Ishikawa (cell line): ENCODE measurements around a stretch of chr21.

GRCh38 chr21:33657171-33657609 is 14.9 kb downstream of the ITSN1 start:
- RRBS = no CpG with 5 or more reads among the region's 6 CpGs

- RRBS = no CpG with 5 or more reads among the region's 4 CpGs
Measured at GRCh38 chr21:33763077-33763557, 120.8 kb downstream of the ITSN1 start.

- RRBS = no CpG with 5 or more reads among the region's 18 CpGs
Measured at GRCh38 chr21:33844100-33844802, 71.4 kb downstream of the ATP5PO start.

DNA sequence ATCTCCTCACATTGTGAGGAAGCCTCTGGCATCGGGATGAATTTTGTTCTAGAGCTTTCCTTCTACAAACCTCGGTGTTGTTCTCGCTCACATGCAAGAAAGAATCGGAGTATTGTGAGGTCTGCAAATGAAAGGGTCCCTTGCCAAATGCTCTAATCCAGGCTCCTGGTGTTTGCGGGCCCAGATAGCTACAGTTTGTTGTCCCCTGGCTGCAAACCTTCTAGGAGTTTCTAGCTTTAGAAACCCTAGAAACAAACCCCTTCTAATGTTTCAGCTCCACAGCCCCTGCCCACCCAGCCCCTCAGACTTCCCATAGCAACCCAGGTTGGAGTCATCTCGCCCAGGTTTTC is 8.6 kb upstream of the ATP5PO start:
- RRBS = no CpG with 5 or more reads among the region's 6 CpGs

DNA sequence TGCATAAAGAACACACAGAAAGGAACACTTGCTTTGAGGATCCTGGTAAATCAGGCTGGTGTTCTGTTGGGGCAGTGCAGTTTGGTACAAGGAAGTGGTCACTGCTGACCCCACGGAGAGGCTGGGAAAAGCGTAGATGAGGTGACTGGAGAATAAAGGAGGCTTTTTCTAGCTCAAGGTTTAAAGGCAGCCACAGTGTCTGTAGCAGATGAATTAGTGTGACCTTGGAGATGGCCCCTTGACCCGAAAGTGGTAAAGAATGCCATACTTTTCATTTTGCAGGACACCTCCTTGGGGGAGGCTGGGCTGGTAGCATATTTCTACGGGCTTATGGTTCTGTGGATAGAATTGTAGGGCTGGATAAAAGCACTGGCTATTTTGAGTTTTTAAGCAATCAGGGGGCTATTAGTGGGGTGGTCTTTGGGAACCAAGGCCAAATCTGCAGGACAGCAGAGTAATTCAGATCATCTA is 16.7 kb upstream of the ATP5PO start:
- RRBS = no CpG with 5 or more reads among the region's 4 CpGs

DNA sequence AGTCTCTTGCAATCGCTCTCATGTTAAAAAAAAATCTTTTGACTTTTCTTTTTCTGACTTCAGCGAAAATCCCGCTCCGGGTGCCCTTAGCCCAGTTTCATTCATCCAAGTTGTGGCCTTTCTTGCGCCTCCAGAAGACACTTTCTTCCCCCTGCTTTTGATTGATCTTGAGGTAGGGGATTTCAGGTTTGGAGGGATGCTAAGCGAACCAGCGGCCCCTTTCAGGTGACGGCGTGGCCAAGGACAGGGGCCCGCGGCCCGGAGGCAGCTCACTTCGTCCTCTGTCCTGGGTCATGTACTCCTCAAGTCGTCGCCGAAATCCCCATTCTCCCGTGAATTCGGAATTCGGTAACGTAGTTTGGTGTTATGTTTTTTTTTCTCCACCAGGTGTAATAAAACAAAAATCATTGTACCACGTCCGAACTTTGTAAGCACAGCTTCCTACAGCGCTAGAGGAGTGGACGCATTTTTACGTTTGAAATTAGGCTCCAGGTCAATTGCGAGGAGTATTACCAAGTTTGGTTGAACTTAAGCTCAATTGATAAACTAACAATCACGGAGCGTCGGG is 1.0 kb downstream of the MRPS6 start:
- RRBS = 7% methylated on average over 3 of the region's 29 CpGs

GRCh38 chr21:34076728-34077404 is 3.5 kb downstream of the MRPS6 start:
- RRBS = no CpG with 5 or more reads among the region's 5 CpGs

DNA sequence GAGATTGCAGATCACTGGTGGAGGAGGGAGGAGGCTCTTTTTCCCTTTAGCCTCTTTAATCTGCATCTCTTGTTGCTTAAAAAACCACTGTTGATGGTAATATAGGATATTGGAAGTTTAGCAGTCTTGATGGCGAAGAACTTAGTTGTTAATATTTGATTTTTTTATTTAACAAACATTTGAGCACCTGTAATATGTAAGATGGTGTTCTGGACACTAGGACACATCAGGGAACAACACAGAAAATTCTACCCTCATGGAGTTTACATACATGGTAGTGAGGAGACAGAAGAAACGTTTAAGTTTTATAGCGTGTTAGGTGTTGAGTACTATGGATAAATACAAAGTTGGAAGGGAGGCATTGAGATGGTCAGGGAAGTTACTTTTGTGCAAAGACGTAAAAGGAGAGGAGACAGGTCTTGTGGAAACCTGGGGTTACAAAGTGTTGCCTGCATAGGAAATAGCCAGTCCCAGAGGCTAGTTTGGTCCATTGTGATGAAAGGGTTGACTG is 13.9 kb downstream of the MRPS6 start:
- RRBS = no CpG with 5 or more reads among the region's 4 CpGs

DNA sequence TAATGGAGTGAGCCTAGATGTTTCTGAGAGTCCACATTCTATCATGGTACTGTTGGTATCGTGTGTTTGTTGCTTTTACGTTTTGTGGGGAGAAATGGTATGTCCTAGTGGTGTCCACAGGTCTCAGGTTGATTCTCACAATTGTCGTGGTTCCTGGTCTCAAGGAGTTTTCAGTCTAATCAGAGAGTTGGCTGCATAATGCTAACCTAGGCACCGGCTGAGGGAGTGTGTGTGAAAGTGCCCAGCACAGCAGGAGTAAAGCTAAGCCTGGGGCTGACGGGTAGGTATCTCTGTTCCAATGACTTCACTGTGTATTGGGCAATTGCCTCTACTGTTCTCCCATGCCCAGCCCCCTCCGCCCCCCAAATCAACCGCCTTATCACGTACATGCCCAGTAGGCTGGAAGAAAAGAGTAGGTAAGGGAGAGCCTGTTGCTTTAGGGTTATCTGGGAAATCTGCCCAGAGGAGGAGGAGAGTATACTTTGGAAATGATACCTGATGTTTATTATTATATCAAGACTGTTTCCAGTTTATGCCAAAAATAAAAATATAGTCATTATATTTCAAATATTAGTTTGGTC is 54.7 kb downstream of the MRPS6 start:
- RRBS = no CpG with 5 or more reads among the region's 8 CpGs

DNA sequence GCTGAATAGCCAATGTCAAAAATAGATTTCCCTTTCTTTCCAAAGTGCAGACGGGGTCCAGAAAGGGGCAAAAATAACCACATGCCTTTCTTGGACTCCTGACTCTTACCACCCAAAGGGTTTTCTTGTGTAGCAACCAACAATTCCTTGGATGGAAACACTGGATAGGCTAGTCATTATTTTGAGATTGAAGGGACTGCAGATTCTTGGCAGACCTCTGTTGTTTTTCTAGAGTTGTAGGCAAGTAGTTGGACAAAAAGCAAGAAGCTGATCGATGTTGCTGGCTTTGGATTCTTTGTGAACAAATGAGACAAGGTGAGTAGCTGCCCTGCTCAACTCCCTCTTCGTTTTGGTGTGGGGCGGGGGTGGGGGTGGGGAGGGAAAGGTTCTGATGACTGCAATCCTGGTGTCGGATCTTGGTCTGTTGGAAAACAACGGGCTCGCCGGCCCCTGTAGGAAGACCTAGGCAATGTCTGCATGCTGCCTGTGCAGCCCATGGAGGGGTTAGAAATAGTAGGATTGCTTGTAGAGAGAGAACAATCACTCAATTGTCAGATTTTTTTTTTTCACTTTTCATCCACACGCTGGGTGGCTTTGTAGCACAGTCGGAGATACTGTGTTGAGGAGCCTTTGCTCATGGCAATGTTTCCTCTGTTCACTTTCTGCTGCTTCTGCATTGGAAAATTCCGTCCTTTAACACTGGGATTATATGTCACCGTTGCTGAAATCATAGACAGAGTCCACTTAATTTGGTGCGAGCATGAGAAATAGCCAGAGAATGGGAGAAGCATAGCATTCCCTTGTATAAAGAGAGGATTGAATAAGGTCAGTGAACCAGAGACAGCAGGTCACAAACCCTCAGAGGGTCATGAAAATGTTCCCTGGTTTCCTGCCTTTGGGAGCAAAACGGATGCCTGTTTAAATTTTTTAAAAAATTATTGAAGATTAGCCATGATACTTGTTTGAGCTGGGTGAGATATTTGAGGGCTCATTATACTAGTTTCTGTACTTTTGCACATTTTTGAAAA is 107.4 kb downstream of the MRPS6 start:
- RRBS = no CpG with 5 or more reads among the region's 14 CpGs

GRCh38 chr21:34185977-34186811 is 112.8 kb downstream of the MRPS6 start:
- RRBS = no CpG with 5 or more reads among the region's 16 CpGs

- RRBS = no CpG with 5 or more reads among the region's 14 CpGs
Measured at GRCh38 chr21:34200856-34201796, 127.7 kb downstream of the MRPS6 start.

- RRBS = no CpG with 5 or more reads among the region's 14 CpGs
Measured at GRCh38 chr21:34545013-34546049, 33.3 kb upstream of the KCNE1 start.

DNA sequence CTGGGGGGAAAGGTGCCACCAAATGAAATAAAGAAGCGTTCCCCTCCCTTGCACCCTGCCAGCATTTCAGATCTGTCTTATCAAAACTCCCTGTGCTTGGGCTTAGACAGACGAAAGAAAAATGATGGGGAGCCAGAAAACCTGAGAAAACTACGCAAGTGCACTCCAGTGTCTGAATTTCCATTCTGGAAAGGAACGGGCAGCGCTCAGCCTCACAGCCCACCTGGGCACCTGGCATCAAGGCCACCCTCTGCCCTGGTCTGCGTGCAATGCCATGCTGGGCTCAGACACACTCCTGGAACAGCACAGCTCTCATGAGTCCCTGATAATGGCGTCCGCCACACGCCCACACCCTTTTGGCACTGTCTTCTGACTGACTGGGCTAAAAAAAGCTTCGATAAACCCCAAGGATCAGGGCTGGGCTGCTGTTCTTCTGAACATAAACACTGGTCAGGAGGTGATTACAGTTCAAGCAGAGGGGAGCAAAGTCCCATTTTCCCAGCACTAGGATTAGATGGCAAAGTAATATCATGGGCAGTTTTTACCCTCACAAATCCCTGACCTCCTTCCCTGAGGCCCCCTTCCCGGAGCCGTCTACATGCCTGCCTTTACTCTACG is 22.8 kb downstream of the RCAN1 start:
- RRBS = no CpG with 5 or more reads among the region's 13 CpGs

GRCh38 chr21:34596518-34597192 is 18.3 kb downstream of the RCAN1 start:
- RRBS = no CpG with 5 or more reads among the region's 18 CpGs

- RRBS = no CpG with 5 or more reads among the region's 10 CpGs
Measured at GRCh38 chr21:34699528-34700130, 30.8 kb downstream of the CLIC6 start.

GRCh38 chr21:34713005-34713594 is 44.3 kb downstream of the CLIC6 start:
- RRBS = no CpG with 5 or more reads among the region's 4 CpGs

DNA sequence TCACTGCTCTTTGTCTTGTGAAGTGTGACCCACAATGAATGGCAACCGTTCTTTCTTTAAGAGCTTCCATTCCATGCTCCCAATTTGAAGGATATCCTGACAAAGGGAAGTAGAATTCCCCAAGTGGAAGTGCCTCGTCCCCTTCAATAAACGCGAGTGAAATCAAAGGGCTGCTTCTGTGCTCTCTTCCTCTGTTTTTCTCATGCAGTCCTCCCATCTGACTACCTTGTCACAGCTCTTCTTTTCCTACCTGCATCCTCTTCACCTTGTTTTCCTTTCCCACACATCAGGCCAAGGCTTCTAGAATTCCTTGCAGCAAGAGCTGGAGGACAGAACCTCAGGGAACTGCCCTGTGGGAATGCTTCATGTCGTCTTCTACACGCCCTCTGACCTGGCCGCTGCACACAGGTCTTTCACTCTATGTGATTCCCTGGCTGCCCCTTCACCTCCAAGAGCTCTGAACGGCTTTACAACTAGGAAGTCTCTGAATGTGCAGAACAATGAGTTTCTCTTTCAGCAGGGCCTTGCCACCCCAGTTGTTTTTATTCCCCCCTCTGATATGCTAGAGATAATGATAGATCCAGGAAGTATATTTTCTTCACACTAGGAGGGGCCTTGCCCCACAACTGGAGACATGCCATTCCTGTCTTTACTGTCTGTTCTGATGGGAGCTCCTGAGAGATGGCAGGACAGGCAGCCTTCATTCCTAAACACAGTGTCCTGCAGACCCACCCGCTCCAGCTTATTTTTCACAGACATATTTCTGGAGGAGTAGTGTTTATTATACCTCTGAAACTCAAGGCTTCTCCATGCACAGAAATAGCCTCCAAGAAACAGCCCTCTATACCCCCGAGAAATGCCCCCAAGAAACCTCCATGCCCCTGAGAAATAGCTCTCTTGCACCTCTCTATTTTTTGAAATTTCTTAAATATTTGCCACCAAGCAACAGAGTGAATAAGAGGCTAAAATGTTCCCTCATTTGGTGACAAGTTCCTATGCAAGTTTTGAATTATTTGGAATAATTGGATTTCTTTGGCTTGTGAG is 142.7 kb downstream of the CLIC6 start:
- RRBS = no CpG with 5 or more reads among the region's 10 CpGs

DNA sequence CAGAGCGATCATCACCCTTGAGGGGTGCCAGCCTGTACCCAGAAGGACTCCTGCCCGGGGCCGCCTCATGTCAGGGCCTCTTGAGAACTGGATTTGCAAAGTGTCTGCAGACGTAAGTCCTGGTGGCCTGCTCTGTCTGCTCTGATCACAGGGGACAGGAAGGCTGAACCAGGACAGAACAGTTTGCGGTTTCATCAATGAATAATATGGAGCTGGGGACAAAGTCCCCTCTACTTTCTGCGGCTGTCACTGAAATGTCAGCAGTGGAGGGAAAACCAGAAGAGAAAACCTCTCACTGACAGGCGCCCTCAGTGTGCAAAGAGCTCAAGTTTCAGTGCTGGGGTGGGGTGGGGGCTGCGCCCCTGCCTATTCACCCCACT is 149.0 kb downstream of the CLIC6 start:
- RRBS = no CpG with 5 or more reads among the region's 8 CpGs

- RRBS = no CpG with 5 or more reads among the region's 8 CpGs
Measured at GRCh38 chr21:34883906-34885012, 164.8 kb downstream of the RUNX1 start.